ENCODE measurements around the gene OPRM1.

DNA sequence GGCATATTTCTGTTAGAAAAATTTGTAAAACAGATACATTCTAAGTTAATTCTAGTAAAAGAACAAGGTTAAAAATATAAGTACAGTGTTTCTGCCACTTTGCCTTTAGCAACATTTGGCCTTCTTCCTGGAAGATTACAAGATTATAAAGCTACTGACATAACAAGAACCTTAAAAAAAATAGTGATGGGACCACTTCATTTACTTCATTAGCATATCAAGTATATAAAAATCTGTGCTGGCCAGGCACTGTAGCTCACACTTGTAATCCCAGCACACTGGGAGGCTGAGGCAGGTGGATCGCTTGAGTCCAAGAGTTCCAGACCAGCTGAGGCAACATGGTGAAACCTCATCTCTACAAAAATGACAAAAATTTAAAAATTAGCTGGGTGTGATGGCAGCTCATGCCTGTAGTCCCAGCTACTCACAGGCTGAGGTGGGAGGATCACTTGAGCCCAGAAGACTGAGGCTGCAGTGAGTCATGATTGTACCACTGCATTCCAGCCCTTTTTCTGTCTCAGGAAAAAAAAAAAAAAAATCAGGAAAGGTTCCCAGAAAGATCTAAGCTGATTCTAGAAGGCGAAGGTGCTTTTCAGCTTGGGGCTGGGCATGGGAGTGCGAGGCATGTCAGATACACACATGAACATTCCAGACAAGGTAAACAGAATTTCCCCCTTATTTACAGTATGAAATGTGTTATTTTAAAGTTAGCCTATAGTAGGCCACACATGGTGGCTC lies 5.9 kb downstream of the RMND1 start:
- PRO-cap = no peak
- RAMPAGE, long total RNA, 4 experiments = no peak in any of the 4 experiments

DNA sequence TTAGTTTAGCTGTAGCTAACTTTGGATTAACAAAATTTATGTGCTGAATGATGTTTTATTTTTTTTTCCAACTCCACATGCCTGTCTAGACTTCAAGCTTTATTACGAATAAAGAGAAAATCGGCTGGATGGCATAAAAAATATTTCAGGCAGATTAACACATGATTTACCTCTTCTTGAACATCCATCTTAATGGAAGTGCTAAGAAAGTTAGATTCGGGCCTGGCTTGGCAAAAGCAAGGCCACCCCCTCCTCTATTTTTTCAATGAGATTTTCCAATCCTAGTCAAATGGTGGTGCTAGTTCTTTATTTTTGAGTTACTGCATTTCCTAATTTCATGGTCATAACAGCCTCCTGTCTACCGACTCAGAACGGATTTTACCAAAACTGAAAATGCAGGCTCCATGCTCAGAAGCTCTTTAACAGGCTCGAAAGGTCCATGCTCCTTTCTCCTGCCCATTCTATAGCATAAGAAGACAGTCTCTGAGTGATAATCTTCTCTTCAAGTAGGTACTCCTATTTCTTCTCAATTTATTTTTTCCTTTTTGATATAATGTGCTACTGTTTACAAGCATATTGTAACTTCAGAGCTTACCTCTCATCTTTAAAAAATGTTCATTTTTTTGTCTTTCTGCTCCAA lies 117.2 kb upstream of the ESR1 start:
- PRO-cap = no peak
- RAMPAGE, long total RNA, 4 experiments = start-site peak on the plus strand in 4 of 4 experiments, centred at positions 361 to 372 of the sequence, 8 to 74 reads per replicate

DNA sequence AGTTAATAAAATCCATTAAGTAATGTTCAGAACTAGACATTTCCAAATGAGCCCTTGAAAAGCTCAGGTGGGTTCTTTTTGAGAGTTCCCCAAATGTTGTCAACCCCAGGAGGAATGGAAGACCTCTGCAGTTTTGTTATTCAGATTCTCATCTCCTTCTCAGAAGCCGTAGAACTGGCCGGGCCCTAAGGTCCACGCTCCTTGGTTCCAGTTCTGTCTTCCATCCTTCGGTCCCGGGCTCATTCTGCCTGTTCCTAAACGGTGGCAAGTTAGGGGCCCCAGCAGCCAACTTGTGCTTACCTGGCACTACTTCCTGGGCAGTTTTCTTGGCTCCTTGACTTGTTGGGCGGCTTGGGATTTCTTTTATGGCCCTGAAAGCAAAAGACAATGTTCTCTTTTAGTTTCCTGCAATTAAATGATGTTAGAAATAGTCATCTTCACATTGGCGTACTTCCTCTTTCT lies 6.4 kb downstream of the ESR1 start:
- PRO-cap = no peak
- RAMPAGE, long total RNA, 4 experiments = no peak in any of the 4 experiments

DNA sequence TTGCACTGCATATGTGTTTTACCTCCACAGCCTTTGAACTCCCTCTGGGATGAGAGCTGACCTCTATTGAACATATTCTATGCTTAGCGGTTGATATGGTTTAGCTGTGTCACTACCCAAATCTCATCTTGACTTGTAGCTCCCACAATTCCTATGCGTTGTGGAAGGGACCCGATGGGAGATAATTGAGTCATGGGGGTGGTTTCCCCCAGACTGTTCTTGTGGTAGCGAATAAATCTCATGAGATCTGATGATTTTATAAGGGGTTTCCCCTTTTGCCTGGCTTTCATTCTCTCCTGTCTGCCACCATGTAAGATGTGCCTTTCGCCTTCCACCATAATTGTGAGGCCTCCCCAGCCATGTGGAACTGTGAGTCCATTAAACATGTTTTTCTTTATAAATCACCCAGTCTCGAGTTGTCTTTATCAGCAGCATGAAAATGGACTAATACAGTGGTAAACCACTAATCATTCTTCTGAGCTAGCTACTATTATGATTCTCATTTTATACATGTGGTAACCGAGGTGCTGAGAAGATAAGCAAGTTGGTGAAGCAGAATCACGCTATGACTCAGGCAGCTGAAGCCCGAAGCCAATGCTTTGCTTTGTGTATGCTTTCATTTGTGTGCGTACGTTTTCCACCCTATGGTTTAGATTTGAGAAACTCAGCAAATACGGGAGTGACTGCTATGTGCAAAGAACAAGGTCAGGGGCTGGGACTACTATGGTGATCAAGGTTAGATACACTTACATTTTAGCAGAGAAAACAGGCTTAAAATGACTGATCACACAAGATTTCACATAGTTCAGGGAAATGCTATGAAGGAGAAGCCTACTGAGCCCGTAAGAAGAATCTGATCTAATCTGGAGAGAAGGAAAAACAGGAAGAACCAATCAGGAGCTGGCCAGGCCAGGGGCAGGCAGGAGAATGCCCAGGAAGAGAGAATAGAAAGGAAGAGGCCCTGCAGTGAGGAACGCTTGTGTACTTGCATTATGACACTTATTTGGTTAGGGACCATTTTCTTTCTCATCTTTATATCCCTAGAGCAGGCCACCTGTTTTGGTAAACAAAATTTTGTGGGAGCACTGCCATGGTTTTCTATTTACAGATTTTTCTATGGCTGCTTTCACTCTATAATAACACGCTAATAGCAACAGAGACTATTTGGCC lies 363.6 kb downstream of the ESR1 start:
- PRO-cap = no peak
- RAMPAGE, long total RNA, 4 experiments = no peak in any of the 4 experiments

- PRO-cap = no peak
- RAMPAGE, long total RNA, 4 experiments = no peak in any of the 4 experiments
These were observed 359.3 kb downstream of the SYNE1 start for GRCh38 chr6:152277684-152278470.

GRCh38 chr6:152378047-152378768 lies 259.0 kb downstream of the SYNE1 start:
- PRO-cap = no peak
- RAMPAGE, long total RNA, 4 experiments = no peak in any of the 4 experiments

GRCh38 chr6:152378791-152379136 lies 258.4 kb downstream of the SYNE1 start:
- PRO-cap = no peak
- RAMPAGE, long total RNA, 4 experiments = no peak in any of the 4 experiments

GRCh38 chr6:152698527-152699040 lies 887 bp downstream of the MYCT1 start:
- PRO-cap = no peak
- RAMPAGE, long total RNA, 4 experiments = no peak in any of the 4 experiments

DNA sequence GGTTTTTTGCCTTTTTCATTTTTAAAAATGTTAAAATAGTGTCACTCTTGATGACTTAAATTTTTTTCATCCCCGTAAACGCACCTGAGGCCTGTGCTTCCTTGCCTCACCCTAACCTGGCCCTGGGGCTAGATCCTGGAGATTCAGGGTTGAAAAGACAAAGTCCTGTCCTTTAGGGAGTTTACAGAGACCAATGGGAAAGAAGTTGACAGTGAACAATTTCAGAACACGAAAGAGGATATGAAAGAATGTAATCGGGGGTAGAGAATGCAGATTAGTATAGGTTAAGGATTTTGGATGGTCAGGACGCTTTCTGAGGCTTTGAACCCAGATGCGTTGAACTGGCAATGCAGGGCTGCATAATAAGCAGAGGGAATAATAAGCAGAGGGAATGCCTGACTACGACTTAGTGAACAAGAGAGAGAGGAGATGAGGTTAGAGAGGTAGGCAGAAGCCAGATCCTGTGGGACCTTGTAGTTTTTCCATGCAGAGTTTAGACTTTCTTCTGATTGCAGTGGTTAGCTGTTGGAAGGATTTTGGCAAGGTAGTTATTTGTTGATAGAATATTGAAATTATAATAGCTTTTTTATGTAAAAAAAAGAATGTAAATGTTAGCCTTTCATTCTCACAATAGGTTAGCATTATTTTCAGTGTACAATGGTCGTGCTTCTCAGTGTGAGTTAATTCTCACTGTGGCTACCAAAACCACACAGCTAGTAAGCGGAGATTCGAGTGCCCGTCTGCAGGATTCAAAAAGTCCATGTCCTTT lies 1.8 kb upstream of the FBXO5 start:
- PRO-cap = no peak
- RAMPAGE, long total RNA, 4 experiments = start-site peak on the plus strand in 1 of 4 experiments, centred at position 166 of the sequence, 28 reads per replicate

- PRO-cap = no peak
- RAMPAGE, long total RNA, 4 experiments = no peak in any of the 4 experiments
These were observed 683 bp downstream of the MTRF1L start for GRCh38 chr6:153001486-153002566.

DNA sequence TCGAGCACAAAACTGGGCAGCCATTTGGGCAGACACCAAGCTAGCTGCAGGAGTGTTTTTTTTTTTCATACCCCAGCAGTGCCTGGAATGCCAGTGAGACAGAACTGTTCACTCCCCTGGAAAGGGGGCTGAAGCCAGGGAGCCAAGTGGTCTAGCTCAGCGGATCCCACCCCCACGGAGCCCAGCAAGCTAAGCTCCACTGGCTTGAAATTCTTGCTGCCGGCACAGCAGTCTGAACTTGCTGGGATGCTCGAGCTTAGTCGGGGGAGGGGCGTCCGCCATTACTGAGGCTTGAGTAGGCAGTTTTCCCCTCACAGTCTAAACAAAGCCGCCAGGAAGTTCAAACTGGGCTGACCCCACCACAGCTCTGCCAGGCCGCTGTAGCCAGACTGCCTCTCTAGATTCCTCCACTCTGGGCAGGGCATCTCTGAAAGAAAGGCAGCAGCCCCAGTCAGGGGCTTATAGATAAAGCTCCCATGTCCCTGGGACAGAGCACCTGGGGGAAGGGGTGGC lies 20.0 kb downstream of the RGS17 start:
- PRO-cap = no peak
- RAMPAGE, long total RNA, 4 experiments = no peak in any of the 4 experiments

- PRO-cap = no peak
- RAMPAGE, long total RNA, 4 experiments = no peak in any of the 4 experiments
These were observed 185.0 kb upstream of the RGS17 start for GRCh38 chr6:153316125-153316457.

DNA sequence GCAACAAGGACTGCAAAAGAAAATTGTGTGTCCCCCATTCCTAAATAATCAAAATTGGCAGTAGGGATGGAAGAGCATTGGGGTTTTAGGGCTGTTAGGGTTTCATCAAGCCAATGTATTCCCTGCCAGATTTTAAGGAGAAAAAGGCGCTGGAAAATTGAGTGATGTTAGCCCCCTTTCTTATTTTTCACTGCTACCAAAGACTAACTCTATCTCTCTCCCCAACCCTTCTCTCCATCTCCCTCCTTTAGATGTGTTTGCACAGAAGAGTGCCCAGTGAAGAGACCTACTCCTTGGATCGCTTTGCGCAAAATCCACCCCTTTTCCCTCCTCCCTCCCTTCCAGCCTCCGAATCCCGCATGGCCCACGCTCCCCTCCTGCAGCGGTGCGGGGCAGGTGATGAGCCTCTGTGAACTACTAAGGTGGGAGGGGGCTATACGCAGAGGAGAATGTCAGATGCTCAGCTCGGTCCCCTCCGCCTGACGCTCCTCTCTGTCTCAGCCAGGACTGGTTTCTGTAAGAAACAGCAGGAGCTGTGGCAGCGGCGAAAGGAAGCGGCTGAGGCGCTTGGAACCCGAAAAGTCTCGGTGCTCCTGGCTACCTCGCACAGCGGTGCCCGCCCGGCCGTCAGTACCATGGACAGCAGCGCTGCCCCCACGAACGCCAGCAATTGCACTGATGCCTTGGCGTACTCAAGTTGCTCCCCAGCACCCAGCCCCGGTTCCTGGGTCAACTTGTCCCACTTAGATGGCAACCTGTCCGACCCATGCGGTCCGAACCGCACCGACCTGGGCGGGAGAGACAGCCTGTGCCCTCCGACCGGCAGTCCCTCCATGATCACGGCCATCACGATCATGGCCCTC lies at the start of gene OPRM1:
TSS of gene OPRM1 (plus strand) at position 331 of the 863 bp plus-strand sequence.
- PRO-cap = no peak
- RAMPAGE, long total RNA, 4 experiments = no peak in any of the 4 experiments

GRCh38 chr6:154267600-154267963 lies 89.0 kb downstream of the IPCEF1 start:
- PRO-cap = no peak
- RAMPAGE, long total RNA, 4 experiments = no peak in any of the 4 experiments

- PRO-cap = no peak
- RAMPAGE, long total RNA, 4 experiments = no peak in any of the 4 experiments
These were observed 60.6 kb upstream of the IPCEF1 start for GRCh38 chr6:154416933-154417904.

DNA sequence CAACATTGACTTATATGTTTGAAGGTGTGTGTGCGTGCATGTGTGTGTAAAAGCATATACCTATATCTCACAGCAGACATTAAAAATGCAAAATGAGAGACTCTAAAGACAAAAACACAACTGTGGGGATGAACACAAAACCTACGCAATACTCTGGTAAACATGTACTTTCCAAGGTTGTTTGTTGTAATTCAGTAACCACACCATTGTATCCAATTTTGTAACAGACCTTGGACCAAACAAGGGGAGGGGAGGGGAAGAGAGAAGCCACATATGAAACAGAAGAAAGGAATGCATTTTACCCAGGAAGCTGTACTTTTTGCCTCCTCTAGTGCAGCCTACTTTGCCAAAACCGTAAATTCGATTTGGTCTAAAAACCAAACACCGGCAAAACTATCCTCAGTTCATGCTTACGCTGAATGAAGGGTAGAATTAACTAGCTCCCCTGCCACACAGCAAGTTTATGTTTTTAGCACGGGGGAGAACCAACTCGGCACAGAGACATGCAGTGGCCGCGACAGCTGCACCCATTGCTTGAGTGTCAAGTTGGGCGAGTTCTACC lies 50.0 kb downstream of the CNKSR3 start:
- PRO-cap = no peak
- RAMPAGE, long total RNA, 4 experiments = no peak in any of the 4 experiments

GRCh38 chr6:154765893-154766836 lies 32.9 kb downstream of the SCAF8 start:
- PRO-cap = no peak
- RAMPAGE, long total RNA, 4 experiments = no peak in any of the 4 experiments

DNA sequence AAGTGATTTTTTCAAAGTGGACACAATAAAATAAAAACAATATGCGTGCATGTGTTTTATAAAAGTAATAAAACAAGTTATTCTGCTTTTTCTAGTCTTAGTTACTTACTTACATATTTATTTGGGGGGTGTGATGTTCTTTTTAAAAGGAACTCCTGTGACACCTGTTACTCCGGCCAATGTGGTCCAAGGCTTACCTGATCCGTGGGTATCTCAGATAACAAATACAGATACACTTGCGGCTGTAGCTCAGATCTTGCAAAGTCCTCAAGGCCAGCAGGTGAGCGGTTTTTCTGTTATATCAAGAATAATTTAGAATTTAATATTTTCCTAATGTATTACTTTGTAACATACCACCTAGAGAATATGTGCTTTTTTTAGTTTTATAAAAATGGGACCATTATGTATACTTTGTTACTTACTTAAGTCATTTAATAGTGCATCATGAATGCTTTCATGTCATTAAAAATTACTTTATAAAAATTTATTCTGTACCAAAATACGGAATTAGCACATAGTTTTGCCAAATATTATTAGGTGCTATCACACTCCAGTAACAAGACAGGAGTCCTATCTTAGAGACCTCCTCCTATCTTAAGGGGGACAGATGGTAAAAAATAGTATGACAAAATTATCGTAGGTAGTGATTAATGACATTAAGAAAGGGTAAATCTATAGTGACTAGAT lies 61.8 kb downstream of the SCAF8 start:
- PRO-cap = no peak
- RAMPAGE, long total RNA, 4 experiments = no peak in any of the 4 experiments

GRCh38 chr6:154891683-154892369 lies 103.3 kb upstream of the TIAM2 start:
- PRO-cap = no peak
- RAMPAGE, long total RNA, 4 experiments = no peak in any of the 4 experiments

GRCh38 chr6:155148873-155149521 lies 114.8 kb upstream of the CLDN20 start:
- PRO-cap = no peak
- RAMPAGE, long total RNA, 4 experiments = no peak in any of the 4 experiments

Measured in omental fat pad (tissue), 4 donors.